ENCODE data around the genes SLC2A4 and TNFSF12.

DNA sequence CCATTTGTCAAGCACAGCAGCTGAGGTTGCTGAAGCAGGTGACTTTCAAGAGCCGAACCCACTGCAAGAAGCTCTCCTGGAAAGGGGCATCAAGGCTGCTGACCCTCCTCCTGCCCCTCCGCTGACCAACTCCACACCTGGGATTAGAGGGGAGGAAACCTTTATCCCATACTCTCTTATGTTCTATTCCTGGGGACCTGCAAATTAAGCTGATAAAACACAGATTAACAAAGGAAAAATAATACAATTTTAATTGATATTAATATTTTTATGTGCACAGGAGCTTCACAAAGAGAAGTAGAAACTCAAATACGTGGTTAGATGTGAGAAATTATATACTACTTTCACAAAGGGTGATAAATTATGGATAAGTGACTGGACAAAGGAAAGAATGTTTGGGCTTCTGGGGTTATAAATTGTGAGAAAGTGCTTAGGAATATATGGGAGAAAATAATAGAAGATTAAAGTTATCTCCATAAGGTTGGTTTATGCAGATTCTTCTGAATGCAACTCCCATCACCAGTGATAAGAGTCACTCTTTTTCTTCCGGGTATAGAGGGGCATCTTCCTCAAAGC, 10.8 kb upstream of the TEKT1 start:
- RRBS: no CpG with 5 or more reads among the region's 4 CpGs

DNA sequence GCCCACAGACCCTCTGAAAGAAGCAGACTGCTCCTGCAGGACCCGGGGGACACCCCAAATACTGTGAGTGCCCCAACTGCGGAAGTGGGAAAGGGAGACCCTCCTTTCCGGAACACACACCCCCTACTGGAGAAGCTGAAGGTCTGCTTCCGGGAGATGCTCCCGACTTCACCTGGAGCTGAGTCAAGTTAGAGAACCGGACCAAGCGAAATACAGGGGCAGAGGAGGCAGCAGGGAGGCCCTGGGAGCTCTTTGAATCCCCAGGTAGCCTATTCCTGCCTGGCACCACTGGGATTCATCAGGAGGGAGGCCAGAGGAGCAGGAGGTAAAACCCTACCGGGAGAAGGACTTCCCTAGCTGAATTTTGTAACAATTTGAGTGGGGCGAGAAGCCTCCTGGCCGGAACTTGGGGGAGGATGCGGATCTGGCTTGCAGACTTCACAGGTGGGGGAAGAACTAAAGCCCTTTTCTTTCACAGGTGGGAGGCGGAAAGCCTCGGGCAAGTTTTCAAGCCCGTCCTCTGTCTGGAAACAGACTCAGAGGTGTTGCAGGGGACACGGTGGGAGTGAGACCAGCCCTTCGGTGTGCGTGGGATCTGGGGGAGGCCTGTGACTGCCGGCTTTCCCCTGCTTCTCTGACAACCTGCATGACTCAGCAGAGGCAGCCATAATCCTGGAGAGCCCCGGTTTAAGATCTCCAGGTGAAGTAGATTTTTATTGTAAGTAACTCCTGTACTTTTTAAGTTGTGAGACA, 22.4 kb upstream of the TEKT1 start:
- RRBS: 50% methylated on average over 5 of the region's 19 CpGs

DNA sequence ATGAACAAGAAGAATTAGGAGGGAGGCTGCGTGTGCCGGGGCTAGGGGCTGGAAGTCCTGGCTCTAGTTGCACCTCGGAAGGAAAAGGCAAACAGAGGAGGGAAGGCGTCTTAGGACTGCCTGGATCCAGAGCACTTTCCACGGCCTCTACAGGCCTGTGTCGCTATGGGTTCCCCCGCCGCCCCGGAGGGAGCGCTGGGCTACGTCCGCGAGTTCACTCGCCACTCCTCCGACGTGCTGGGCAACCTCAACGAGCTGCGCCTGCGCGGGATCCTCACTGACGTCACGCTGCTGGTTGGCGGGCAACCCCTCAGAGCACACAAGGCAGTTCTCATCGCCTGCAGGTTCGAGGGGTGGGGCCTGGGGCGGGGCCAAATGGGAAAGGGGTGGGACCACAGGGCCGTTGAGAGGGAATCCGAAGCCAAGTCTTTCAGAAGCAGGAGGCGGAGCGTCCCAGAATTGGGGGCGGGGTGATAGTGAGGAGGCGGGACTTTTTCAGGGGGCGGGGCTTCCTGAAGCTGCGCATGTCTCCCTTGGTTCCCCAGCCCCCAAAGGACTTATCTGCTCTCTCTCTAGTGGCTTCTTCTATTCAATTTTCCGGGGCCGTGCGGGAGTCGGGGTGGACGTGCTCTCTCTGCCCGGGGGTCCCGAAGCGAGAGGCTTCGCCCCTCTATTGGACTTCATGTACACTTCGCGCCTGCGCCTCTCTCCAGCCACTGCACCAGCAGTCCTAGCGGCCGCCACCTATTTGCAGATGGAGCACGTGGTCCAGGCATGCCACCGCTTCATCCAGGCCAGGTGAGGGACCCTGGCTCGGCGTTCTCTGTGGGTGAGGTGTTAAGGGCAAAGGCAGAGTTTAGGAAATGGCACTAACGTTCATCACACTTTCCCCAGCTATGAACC, 908 bp downstream of the BCL6B start:
- RRBS: 97% methylated on average over 6 of the region's 53 CpGs

DNA sequence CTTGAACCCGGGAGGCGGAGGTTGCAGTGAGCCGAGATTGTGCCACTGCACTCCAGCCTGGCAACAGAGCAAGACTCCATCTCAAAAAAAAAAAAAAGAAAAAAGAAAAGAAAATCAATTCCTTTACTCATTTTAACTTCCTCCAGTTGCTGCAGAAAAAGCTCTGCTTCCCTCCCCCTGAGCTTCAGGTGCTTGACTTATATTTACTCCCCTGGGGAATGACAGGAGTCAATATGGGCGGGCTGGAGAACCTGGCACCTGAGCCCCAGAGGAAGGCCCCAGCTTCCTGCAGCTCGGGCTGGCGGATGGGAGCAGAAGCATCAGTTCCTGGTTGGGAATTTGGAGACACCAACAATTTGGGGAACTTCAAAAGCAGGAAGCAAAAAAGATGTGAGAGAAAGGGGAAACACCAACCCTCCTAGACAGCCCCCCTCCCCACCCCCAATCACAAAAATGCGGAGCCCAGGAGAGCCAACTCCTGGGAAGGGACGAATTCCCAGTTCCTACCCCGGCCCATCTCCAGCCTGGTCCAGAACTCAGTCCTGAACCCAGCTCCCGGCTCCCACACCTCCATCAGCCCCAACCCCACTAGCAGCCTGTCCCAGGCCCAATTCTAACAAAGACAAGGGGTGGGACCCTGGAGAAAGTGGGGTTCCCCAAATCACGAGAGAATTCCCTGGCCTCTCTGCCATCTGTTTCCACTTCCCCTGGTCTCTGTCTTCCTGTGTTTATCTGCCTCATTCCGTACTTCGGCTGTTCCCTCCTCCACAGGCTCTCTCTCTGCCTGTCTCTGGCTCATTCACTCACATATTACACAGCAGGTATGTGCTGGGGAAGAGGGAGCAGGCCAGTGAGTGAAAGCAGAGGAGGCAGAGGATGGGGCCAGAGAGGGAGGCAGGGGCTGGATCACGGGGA, 16.1 kb upstream of the ASGR2 start:
- RRBS: no CpG with 5 or more reads among the region's 14 CpGs

- RRBS: no CpG with 5 or more reads among the region's 11 CpGs
These were observed 22.6 kb upstream of the ASGR2 start for GRCh38 chr17:7137179-7137574.

GRCh38 chr17:7204617-7205579, 12.5 kb downstream of the DLG4 start:
- RRBS: 93% methylated on average over 19 of the region's 43 CpGs

DNA sequence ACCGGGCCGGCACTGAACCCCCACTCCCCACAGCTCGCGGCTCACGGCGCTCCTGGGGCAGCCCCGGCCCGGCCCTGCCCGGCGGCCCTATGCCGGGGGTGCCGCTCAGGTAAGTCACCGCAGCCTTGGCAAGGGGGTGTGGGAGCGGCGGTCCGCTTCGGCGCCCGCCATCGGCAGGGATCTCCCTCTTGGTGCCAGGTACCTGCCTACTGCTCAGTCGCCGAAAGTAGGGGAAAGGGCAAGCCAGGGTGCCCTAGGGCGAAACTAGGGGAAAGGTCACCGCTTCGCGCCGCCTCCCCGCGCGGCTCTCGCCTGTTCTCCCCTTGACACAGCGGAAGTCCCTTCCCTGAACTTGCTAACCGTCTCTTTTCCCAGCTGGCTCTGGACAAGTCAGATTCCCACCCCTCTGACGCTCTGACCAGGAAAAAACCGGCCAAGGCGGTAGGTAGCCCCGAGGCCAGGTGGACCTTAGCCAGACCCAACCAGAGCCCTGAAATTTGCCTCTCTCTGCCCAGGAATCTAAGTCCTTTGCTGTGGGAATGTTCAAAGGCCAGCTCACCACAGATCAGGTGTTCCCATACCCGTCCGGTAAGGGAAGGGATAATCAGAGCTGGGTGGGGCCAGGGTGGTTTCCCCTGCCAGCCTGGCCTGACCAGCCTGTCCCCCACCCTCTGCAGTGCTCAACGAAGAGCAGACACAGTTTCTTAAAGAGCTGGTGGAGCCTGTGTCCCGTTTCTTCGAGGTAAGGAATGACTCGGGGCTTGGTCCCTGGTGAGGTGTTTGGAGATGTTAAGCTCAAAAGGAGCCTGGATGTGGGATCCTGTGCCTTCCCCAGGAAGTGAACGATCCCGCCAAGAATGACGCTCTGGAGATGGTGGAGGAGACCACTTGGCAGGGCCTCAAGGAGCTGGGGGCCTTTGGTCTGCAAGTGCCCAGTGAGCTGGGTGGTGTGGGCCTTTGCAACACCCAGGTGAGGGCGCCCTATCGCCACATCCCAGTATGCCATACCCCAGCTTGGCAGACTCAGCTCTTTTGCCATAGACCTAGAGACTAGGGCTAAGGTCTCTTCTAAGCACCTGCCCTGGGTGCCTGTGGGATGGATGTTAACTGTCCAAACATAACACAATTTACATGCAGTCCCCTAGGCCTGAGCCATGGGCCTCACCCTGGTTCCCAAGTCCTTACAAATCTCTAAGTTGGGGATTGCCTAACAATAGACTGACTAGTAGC, 766 bp downstream of the ACADVL start:
- RRBS: 3% methylated on average over 7 of the region's 48 CpGs

- RRBS: 47% methylated on average over 24 of the region's 75 CpGs
These were observed at the start of gene SLC2A4 for GRCh38 chr17:7281568-7282646. SLC2A4 (plus strand) TSS chr17:7281718.

GRCh38 chr17:7289323-7289722, 5.1 kb downstream of the YBX2 start:
- RRBS: no CpG with 5 or more reads among the region's 12 CpGs

- RRBS: no CpG with 5 or more reads among the region's 6 CpGs
These were observed 591 bp upstream of the TNK1 start for GRCh38 chr17:7380325-7380671.

DNA sequence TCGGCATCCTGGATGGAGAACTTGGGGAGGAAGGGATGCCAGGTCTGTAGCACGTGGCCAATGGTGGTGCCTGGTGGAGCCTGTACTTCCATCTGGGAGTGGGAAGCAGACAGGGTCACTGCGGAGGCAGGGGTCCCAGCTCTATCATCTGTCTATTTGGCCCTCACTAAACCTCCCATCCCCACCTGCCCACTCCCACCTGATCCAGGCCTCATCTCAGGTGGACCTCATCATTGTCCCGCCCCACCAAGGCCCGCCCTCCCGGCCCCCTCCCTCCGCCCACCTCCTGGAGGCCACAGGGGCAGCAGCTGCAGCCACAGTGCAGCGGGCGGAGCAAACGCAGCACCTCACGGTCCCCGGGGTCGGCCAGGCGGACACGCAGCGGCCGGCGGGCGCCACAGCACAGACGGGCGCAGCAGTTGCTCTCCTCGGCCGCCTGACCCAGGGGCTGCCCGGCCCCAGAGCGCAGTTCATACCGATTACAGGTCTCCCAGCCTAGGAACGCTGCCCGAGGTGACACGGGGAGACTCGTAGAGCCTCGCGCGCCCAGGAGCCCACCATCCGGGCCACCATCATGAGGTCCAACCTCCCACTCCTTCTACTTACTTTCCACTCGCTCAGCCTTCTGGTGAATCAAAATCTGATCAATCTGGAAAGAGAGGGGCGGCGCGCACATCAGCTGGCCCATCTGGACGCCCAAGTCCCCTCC, 1.3 kb downstream of the PLSCR3 start:
- RRBS: 97% methylated on average over 15 of the region's 39 CpGs

DNA sequence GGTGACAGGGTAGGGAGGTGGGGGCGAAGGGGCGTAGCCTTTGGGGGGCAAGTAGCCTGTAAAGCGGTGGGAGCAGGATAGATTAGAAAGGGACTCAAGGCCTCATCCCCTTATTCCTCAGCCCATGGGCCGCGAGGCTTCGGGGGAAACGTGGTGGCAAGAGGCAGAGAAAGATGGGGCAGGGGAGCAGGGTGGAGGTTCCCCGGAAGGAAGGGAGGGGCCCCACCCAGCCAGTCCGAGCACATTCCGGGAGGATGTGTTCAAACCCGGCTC, 608 bp downstream of the PLSCR3 start:
- RRBS: 8% methylated on average over 3 of the region's 11 CpGs

- RRBS: 0% methylated on average over 1 of the region's 28 CpGs
These were observed 1.4 kb upstream of the TMEM256 start for GRCh38 chr17:7405321-7405665.

DNA sequence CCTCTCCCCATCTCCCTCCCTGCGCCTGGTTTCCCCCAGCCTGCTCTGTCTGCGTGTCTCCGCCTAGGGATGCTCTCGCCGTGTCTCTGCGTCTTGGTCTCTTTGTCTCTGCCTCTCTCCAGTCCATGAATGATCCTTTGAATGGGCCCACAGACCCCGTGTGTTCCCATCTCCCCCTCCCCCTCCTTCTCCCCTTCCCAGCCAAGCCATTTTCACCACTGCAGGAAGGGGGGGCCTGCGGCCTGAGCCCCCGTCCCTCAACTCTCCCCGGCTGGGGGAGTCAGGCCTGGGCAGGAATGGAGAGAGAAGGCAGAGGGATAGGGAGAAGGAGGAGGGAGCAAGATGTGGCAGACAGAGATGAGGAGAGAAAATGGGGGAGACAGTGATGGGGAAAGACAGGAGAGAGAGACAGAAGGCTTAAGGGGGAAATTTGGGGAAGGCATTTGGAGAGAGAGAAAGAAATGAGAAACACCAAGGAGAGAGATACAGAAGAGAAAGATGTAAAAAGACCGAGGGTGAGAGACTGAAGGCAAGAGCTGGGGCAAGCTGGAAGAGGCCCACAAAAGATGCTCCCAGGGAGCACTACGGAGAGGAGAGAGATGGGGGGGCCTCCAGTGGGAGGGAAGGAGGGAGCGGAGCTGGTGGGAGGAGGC, 1.9 kb upstream of the NLGN2 start:
- RRBS: no CpG with 5 or more reads among the region's 13 CpGs

GRCh38 chr17:7445205-7445998, 541 bp downstream of the CHRNB1 start:
- RRBS: no CpG with 5 or more reads among the region's 48 CpGs

- RRBS: no CpG with 5 or more reads among the region's 14 CpGs
These were observed 3.8 kb downstream of the ZBTB4 start for GRCh38 chr17:7475596-7476113.

GRCh38 chr17:7484893-7485483, 3.7 kb downstream of the SLC35G6 start:
- RRBS: 2% methylated on average over 3 of the region's 25 CpGs

- RRBS: no CpG with 5 or more reads among the region's 8 CpGs
These were observed 9.7 kb downstream of the SLC35G6 start for GRCh38 chr17:7490873-7491318.

GRCh38 chr17:7510058-7510380, 28.8 kb downstream of the SLC35G6 start:
- RRBS: no CpG with 5 or more reads among the region's 2 CpGs

DNA sequence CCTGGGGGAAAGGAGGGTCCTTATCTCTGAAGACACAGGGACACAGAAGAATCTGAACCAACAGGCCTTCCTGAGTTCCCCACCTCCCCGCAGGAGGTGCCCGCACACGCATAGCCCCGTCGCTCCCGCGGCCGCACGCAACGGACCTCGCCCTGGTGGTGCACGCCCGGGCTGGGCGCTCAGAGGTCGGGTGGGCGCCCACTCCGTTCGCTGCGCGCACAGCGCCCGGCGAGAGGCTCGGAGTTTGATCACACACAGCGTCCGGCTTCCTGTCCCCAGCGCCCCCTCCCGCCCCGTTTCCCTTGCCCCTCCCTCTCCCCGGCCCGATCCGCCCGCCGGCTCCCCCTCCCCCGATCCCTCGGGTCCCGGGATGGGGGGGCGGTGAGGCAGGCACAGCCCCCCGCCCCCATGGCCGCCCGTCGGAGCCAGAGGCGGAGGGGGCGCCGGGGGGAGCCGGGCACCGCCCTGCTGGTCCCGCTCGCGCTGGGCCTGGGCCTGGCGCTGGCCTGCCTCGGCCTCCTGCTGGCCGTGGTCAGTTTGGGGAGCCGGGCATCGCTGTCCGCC, at the start of gene TNFSF12:
Gene TNFSF12, plus strand, starts transcription at position 313 of the 564 bp plus-strand sequence.
- RRBS: 22% methylated on average over 32 of the region's 56 CpGs